ENCODE measurements around the genes RHBDF1, HBA2, ARHGDIG, PGAP6 and PRR35.

DNA sequence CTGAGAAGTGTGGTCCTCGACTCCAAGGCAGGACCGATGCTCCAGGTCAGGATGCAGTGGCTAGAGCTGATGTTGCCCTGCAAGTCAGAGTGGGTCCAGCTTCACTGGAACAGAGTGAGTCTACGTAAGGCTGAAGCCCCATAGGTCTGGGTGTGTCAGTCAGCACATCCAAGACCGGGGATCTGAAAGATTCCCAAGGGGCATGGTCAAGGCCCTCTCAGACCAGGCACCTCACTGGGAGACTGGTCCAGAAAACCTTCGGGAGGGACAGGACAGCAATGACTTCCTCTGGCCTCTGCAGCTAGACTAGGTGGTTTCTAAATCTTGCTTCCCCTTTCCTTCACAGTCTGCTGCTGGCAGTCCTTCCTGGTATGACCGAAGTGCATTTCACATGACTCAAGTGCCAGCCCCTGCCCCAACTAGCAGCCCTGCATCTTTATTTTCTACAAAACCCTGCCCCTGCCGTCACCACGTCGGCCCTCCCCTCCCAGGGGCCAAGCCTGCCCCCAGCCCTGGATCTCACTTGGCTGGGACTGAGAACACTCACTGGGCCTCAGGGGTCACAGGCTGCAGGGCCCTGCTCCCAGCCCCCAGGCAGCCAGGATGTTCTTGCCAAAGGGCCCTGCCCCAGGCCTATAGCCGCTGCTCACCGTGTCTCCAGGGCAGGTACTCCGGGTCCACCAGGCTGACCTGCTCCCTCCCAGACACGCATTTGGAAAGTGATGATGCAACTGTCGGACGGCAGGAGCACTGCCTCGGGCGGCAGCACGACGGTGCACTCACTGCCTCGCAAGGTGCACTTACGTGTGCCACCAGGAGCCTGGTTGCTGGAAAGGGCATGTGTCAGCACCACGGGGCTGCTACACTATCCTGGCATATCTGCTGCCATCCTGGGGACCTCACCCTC, 18.3 kb downstream of the POLR3K start:
- PRO-cap, result no peak

DNA sequence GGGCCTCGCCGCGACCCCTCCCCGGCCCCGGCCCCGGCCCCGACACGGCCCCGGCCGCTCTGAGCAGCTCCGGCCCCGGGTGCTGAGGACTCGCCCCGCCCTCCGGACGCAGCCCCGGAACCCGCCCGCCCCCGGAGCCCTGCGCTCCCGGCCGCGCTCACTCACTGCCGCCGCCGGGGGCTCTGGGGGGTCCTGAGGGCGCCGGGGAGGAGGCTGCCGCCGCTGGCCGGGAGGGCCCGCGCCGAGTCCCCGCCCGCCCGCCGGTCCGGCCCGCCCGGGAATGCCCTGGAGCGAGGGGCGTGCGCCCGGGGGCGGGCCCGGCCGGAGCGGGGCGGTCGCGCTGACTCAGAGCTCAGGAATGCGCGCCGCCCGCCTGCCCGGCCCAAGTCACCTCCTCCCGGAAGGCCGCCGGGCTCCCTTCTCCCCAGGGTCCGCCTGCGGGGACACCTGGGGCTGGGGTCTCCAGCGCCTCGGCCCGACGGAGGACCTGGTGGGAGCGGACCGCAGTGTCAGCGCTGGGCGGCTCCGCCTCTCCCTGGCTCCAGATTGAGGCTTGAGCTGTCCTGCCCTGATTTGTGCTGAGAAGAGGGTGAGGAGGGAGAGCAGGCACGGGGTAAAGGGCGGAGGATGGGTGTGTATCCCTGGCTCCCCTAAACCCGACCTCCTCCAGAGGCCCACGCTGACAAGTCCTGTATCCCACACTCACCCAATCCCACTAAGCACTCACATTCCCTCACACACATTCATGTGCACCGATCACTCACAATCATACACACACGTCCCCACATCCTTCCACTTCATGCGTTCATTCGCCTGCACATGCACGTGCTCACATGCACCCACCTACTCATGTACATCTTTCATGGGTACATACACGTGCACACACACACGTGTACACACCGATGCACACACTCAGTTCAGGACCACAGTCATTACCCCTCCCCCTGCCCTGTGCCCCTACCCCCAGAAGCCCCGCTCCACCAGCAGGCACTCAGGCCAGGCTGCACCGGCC, at the start of gene RHBDF1:
TSS of gene RHBDF1 (minus strand) at position 284 of the 1,012 bp plus-strand sequence.
- PRO-cap, result unidirectional peak, minus-strand start at position 180 of the sequence; unidirectional peak, minus-strand start at position 282 of the sequence

DNA sequence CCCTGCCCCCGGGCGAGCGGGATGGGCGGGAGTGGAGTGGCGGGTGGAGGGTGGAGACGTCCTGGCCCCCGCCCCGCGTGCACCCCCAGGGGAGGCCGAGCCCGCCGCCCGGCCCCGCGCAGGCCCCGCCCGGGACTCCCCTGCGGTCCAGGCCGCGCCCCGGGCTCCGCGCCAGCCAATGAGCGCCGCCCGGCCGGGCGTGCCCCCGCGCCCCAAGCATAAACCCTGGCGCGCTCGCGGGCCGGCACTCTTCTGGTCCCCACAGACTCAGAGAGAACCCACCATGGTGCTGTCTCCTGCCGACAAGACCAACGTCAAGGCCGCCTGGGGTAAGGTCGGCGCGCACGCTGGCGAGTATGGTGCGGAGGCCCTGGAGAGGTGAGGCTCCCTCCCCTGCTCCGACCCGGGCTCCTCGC, at the start of gene HBA2:
TSS of gene HBA2 (plus strand) at position 247 of the 416 bp plus-strand sequence.
- PRO-cap, result no peak

DNA sequence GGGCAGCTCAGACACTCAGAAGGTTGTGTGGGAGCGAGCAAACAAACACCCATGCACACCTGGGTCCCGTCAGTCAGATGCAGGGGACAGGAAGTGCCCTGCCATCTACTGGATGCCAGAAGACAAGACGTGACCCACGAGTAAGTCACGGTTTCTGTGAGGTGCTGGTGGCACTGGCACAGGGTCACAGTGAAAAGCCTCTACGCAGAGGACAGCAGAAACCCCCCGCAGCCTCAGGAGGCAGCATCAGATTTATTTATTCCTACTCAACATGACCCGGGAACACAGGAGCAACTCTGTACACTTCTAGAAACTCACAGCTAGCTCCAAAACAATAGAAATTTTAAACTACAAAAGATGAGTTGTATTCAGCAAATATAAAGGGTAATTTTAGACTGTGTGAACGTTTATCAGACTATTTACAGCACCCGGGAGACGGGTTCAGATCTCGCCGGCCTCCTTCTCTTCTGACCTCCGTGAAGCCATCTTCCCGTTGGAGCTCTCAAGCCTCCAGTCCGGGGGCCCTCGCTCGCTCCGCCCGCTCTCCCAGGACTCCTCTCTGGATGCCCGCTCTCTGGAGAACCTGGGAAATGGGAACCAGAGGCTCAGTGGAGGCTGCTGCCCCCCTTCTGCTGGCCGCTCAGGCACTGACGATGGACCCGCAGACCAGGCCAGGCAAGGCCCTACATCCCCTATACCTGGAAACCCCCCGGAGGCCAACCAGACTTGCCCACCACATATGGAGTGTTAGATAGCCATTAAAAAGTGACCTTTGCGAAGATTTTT, 8.7 kb downstream of the HBQ1 start:
- PRO-cap, result no peak

DNA sequence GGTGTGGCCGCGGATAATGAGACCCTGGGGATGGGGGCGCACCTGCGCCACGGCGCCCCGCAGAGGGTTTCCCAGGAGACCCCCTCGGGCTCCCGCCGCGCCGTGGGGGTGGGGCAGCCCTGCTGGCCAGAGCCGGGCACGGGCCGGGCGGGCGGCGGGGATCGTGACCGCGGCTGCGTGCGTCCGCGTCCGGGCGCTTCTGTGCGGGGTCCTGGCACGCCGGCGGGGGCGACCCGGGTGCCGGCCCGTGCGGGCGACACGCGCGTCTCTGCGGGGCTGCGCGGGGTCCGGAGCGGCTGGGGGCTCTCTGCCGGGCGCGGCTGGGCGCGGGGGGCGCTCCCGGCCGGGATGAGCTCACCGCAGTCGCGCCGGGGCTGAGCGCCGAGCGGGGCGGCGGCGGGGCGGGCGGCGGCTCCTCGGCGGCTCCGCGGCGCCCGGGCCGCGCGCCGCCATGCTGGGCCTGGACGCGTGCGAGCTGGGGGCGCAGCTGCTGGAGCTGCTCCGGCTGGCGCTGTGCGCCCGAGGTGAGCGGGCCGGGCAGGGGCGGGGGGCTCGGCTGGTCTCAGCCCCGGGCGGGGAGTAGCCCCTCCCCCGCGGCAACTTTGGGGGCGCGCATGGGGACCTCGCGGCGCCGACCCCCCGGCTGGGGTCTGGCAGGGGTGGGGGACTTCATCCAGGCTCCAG, at the start of gene ARHGDIG:
TSS of gene ARHGDIG (plus strand) at position 362 of the 684 bp plus-strand sequence.
- PRO-cap, result no peak

- PRO-cap, result no peak
These were observed 14.8 kb downstream of the PDIA2 start for GRCh38 chr16:297654-298296.

GRCh38 chr16:304076-304680, 21.2 kb downstream of the PDIA2 start:
- PRO-cap, result no peak

DNA sequence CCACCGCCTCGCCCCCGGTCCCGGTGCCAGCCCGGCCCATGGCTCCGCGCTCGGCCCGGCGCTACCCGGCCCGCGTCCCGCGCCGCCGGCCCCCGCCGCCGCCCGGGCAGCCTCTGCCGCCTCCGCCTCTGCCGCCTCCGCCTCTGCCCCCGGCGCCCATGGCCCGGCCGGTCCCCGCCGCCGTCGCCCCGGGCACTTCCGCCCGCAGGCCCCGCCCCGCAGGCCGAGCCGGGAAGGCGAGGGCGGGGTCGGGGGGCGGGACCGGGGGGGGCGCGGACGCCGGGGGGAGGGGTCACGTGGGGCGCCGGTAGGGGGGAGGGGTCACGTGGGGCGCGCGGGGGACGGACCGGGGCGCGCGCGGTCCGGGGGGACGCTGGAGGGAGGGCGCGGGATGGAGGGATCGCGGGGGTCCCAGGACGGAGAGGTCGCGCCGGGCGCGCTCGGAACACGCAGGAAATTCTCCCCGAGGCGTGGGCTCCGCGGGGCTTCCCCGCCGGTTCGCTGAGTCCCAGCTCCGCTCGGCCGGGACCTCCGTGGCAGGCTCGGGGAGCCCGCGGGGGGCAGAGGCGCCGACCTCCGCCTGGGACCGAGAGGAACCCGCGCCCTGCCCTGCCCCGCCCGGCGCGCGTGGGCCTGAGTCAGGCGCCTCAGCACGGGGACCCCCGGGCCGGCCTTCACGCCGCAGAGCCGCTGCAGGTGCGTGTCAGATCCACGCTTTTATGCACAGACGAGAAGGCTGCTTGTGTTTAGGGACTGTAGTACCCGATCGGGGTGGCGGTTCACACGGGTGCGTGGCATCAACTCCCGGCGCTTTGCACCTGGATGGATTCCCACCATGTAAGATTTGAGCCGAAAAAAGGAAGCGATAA, at the start of gene PGAP6:
TSS of gene PGAP6 (minus strand) at position 197 of the 869 bp plus-strand sequence.
- PRO-cap, result bidirectional peak, plus-strand start at position 324 of the sequence, minus-strand start at position 206 of the sequence

GRCh38 chr16:387974-388662, 6.3 kb upstream of the PGAP6 start:
- PRO-cap, result no peak

DNA sequence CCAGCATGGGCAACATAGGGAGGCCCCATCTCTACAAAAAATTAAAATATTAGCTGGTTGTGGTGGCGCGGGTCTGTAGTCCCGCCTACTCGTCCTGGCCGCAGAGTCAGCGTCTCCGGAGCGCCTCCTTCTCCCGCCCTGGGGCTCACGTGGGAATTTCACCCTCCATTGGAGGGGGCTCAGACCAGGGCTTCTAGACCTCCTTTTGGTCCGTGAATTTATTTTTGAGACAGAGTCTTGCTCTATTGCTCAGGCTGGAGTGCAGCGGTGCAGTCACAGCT, 457 bp upstream of the NME4 start:
- PRO-cap, result no peak

DNA sequence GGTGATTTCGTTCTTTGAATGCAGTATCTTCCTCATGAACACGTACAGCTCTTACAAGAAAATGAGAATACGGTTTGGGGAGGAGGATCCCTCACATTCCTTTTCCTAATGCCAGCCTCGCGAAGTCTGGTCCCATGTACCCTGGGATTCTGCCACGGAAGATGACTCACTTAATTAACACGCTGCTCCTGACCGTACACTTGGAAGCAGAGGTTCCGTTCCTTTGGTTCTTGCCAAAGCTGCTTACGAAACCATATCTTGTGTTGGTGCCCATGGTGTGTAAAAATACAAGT, 1.2 kb upstream of the RAB11FIP3 start:
- PRO-cap, result bidirectional peak, plus-strand start outside the sequence, minus-strand start at position 110 of the sequence

DNA sequence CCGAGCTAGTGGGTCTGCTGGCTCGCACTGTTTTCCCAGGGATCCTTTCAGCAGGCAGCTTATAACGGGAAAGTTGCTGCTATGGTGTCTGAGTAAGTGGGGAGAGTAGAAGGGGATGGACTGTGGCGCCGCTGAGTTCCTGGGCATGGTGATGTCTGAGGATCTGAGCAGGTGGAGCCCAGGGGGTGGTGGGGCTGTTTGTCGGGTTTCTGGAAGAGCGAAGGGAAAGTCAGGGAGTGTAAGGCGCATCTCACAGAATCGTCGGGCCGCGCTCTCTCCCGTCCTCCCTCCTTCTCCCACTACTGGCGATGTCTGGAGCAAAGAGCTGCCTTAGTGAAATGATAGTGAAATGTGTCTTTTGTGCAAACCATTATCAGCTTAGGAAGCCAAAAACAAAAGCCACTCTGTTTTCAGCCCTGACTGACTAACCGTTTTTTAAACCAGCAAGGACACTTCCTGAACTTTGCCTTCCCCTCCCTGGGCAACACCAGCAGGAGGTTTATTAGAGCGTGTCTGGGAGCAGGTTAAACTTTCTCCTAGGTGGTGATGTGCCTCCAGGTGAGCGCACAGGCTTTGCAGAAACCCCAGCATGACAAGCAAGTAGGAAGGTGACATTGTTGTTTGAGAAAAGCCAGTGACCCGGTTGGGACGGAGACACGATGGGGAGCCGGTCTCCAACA, 49.0 kb downstream of the RAB11FIP3 start:
- PRO-cap, result no peak

DNA sequence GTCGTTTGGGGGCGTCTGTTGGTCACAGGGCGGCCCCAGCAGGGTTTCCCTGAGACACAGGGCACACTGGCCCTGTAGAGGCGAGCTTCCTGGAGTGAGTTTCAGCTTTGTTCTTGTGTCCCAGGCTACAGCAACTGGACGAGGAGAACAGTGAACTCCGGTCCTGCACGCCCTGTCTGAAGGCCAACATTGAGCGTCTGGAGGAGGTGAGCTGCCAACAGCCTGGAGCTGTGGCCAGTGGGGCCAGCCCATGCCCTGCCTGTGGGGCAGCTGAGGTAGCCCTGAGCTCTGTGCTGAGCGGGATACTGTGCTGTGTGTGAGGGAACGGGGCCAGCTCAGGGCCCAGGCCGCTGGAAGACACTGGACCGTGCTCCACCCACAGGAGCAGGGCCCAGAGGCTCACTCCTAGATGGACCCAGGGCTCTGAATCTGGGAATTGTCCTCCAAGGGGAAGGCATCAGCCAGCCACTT, 8.7 kb upstream of the CAPN15 start:
- PRO-cap, result no peak

DNA sequence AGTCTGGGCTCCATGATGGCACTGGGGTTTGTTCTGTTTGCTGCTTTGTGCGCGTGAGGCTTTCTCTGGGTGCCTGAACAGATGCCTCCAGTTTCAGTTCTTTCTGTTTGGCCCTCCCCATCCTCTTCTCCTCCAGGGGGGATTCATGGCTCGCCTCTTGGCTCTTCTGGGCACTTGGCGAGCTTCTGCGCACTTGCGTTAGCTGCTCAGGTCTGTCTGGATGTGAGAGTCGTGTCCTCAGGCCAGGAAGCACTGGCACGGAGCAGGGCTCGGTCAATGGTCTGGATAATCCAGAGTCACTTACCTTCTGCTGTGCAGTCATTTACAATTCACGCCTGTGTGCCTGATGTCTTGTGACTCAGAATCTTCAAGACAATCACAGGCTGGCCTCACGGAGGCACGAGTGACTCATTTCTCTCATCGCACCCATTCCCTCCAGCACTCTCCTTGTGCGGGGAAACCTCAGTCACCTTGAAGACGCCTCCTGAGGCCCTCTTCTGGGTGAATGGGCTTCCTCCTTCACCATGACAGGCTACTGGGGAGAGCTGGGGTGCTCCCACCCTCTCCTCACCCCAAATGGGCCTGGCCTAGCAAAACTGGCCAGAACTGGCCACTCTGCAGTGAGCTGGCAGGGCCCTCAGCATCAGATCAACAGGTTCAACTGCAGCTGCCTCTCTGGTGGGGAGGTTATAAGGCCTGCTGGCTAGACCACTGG, 2.0 kb upstream of the CAPN15 start:
- PRO-cap, result no peak

GRCh38 chr16:528678-529806, 1.5 kb downstream of the CAPN15 start:
- PRO-cap, result unidirectional peak, minus-strand start at chr16:528857

GRCh38 chr16:538819-539733, 11.6 kb downstream of the CAPN15 start:
- PRO-cap, result no peak

DNA sequence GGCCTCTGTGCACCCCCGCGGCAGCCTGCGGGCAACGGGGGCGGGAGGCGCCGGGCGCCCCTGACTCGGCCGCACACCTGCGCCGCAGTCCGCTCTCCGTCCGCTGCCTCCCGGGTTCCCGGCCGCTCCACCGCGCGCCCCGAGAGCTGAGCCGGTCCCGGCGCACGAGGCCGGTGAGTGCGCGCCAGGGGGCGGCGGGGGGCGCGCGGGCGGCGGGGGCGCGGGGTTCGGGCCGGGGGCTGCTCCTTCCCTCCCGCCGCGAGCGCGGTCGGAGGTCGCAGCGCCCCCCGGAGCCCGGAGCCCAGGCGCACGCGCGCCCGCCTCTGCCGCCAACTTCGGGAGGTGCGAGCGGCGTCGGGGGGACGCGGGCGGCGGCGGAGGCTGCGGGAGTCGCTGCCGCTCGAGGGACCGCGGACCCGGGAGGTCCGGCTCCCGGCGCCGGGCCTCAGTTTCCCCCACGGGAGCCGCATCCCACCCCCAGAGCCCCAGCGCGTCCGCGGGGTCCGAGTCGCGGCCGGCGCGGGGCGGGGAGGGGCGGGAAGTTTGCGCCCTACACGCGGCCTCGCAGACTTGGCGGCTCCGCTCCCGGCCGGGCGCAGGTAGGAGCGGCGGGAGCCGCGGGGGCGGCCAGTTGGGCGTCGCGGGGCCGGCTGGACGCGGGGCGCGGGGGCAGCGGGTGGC, at the start of gene PRR35:
TSS of gene PRR35 (plus strand) at position 332 of the 681 bp plus-strand sequence.
- PRO-cap, result no peak

DNA sequence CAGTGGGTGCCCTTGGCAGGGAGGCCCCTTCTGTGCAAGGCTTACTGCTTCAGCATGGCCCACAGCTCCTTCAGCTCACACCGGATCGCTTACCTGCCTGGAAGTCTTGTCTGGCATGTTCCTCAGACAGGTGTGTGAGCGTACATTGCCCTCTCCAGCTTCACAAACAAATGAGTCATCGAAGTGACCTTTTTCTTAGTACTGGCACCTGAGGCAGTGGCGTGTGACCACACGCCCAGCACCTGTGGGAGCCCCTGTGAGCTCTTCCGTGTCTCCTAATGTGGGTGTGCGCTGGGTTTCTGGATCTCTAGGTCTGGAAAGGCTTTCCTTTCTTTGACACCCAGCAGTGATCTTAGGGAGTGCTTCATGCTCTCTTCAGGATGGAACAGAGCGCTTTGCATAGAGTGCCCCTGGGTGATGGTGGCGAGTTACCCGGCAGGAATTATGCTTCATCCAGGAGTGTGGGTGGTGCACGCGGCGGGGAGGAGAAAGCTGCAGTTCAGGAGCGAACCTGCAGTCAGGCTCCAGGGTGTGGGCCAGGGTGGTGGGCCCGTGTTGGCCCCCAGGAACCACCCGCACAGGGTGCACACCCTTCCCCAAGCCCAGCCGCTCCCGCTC, 3.7 kb downstream of the RAB40C start:
- PRO-cap, result no peak

DNA sequence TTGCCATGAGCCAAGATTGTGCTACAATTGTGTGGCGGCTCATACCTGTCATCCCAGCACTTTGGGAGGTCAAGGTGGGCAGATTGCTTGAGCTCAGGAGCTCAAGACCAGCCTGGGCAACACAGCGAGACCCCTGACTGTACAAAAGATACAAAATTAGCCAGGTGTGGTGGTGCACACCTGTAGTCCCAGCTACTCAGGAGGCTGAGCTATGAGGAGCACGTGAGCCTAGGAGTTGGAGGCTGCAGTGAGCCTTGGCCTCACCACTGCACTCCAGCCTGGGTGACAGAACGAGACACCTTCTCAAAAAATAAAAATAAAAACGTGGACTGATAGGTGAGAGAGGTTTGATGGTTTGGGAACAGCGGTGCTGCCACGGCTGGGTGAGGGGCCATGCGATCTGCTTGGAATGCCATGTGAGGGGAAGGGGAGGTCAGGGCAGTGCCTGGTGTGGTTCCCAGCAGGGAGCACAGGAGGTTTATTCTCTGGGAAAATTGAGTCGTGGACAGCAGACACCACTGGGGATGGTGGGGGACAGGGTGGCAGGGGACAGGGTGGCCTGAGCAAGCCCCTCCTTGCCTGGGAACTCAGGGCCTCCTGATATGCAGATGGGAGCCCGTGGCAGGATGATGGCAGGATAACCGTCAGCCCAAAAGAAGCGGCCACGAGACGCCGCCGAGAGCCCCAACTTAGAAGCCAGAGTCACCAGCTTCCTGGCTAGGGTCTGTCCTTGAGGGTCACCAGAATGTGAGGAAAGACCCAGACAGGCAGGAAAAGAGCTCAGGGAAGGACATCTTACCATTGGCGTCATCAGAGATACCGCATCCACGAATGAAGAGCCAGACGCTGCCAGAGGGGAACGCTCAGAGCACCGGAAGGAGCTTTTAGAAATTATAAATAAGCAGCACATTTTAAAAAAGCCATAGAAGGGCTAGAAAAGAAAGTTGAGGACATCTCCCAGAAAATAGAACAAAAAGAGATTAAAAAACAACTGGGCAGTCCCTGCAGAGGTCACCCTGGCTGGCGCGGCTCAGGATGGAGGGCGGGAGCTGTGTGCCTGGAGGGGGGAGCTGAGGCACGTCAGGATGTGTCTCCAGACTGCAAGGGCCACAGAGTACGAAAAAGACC, 19.3 kb downstream of the RAB40C start:
- PRO-cap, result no peak

GRCh38 chr16:610607-611428, 20.0 kb upstream of the WFIKKN1 start:
- PRO-cap, result no peak

Measured in cardiac septum (tissue), 1 donor.